A673 (cell line): ENCODE measurements around a stretch of chr1.

- PRO-cap: unidirectional peak, plus-strand start at chr1:218421828
Observed at GRCh38 chr1:218421733-218422079, 76.6 kb downstream of the TGFB2 start.

DNA sequence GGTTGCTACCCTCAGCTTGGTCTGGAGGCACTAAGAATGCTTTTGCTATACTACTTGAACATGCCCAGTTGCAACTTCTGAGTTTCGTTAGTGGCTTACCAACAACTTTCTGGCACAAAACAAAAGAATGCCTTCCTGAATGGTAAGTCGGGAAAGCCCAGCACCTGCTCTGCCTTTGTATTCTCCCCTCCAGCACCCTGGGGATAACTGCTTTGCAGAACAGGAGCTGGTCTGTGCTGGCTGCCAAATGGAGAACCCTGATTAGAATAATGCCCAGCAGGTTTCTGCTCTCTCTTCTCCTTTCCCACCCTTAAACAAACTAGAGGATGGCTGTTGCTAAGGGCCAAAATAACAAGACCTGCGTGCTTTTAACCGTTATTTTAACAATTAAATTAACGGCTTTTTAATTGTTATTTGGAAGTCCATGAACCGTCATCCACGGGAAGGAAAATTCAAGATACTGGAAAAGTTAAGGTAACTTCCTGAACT is 149.4 kb downstream of the TGFB2 start:
- PRO-cap: no peak

GRCh38 chr1:218585266-218585994 is 240.3 kb downstream of the TGFB2 start:
- PRO-cap: no peak

DNA sequence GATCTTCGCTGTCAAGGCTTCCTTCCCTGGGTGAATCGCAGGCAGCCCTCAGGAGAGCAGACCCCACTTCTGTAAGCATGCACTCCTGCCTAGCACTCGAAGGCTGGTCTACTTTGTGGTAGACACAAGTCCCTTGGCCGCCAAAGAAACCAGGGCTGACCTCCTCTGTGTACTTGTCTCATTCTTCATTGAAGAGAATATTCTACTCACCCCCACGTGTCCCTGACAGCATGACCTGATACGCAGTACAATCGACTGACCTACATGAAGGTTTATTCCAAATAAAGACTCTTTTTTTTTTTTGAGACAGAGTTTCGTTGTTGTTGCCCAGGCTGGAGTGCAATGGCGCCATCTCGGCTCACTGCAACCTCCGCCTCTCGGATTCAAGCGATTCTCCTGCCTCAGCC is 881 bp upstream of the SLC30A10 start:
- PRO-cap: no peak

- PRO-cap: no peak
Observed at GRCh38 chr1:220137037-220137336, 43.1 kb downstream of the IARS2 start.

DNA sequence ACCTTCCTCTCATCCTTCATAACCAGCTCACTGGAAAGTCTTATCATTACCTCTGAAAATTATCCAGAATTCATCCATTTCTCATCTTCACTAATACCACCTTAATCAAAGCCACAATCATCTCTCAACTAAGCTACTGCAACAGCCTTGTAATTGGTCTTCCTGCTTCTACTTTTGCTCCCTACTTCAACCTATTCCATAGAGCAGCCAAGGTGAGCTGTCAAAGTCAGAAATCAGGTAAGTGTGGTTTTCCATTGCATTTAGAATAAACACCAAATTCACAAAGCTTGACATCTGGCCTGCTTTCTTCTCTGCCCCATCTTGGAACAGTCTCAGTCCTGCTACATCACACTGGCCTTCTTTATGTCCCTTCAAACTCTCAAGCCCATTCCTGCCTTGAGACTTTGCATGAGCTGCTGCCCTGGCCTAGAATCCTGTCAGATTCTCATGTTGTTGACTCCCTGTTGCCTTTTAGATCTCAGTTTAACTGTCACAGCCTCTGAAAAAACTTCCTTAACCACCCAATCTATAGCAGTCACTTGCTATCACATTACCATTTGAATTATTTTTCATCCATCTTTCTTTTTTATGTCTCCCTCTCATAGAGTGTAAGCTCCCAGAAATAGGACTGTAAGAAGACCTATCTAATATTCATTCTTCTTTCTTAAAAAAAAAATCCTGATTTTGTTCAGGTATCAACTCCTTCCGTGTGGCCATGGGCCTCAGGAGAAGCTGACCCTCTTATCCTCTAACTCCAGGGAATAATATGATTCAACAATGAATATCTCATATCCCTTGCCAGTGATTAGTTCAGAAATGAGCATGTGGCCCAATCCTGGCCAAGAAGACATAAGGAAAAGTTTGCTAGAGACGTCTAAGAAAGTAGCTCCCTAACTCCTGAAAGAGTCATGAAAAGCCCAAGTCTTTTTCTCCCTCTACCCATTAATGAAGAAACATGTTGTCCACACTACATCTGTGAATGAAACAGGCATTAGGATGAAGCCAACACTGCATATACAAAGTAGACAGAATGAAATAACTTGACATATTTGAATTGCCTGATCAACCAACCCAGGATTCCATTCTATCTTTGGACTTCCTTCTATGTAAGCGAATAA is 41.0 kb downstream of the RAB3GAP2 start:
- PRO-cap: no peak

DNA sequence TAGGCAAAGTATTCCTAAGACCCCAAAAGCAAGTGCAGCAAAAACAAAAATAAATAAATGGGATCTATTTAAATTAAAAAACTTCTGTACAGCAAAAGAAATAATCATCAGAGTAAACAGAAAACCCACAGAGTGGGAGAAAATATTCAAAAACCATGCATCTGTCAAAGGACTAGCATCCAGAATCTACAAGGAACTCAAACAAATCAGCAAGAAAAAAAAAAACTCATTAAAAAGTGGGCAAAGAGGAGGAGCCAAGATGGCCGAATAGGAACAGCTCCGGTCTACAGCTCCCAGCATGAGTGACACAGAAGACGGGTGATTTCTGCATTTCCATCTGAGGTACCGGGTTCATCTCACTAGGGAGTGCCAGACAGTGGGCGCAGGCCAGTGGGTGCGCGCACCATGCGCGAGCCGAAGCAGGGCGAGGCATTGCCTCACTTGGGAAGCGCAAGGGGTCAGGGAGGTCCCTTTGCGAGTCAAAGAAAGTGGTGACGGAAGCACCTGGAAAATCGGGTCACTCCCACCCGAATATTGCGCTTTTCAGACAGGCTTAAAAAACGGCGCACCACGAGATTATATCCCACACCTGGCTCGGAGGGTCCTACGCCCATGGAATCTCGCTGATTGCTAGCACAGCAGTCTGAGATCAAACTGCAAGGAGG is 27.2 kb downstream of the RAB3GAP2 start:
- PRO-cap: no peak

GRCh38 chr1:220370204-220370845 is 98.1 kb upstream of the RAB3GAP2 start:
- PRO-cap: bidirectional peak, plus-strand start at chr1:220370367, minus-strand start at chr1:220370043; unidirectional peak, plus-strand start at chr1:220370551

GRCh38 chr1:220697038-220697899 is 7.1 kb downstream of the C1orf115 start:
- PRO-cap: no peak

GRCh38 chr1:220734401-220735029 is 13.6 kb upstream of the MTARC2 start:
- PRO-cap: no peak

GRCh38 chr1:220748399-220748973 is 364 bp downstream of the MTARC2 start:
- PRO-cap: no peak

DNA sequence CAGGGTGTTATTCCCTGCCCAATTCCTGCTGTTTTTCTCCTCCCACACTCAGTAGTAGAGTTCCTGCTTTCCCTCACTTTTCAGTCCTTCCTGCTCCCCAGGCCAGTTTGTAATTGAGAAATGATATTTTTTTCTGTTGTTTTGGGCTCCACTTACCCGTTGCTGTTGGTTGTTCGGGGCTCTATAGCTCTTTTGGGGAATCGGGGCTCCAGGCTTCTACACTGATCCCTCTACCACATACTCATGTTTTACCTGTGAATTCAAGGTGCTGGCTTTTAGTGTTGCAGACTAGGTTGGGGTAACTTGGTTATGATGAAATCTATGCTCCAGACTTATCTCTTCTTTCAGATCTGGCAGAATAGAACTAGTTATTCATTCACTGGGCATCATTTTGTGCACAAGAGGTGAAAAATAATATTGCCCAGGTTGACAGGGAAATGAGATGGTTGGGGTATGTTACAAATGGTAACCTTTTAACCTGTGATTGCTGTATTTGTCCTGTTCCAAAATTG is 3.5 kb downstream of the MTARC2 start:
- PRO-cap: no peak

DNA sequence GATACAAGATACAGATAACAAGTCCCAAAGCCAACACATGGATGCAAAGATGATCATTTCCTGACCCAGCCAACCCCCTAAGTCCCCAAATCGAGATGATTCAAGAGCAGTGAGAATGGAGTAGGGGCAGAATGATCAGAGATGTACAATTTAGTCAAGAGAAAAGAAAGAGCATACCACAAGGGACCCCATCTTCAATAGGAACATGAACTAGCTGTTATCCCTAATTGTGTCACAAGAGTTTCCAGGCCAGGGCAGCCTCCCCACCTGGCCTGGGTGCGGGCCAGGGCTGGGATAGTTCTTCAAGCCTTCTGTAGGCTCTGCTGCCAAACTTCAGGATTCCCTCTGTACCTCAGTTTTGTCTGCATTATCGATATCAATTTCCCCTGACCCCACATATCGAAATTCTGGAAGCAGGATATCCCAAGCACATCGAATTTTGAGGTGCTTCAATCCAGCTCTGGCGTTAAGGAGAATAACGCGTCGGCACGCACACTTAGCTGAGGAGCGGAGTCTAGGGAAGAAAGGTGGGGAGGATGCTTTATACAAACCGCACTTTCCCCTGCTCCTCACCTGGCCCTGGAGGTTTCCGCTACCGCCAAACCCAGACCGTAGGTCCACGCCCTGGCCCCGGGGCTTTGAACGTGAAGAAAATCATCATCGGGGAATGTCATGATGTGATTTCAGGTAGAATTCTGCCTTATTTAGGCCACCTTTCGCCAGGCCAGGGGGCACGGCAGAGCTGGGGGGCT is 7.3 kb downstream of the HLX start:
- PRO-cap: no peak

- PRO-cap: no peak
Observed at GRCh38 chr1:220914830-220915392, 35.7 kb downstream of the HLX start.

DNA sequence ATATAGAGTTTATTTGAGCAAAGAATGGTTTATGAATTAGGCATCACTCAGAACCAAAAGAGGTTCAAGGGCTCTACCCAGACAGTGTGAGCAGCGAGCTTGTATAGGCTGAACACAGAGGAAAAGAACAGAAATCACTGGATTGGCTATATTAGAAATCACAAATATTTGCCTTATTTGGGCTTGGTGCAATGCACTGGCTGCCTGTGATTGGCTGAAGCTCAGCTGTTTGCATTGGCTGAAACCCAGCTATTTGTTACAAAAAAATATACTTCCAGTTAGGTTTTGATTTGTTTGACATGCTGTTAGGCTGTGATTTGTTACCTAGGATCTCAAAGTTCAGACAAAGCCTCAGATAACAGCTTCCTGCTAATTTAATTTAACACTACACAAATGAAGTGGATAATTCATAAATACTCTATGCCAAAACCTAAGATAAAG is 179.3 kb downstream of the DUSP10 start:
- PRO-cap: no peak

GRCh38 chr1:221687879-221688413 is 53.9 kb downstream of the DUSP10 start:
- PRO-cap: no peak

GRCh38 chr1:221710933-221711705 is 30.8 kb downstream of the DUSP10 start:
- PRO-cap: no peak

DNA sequence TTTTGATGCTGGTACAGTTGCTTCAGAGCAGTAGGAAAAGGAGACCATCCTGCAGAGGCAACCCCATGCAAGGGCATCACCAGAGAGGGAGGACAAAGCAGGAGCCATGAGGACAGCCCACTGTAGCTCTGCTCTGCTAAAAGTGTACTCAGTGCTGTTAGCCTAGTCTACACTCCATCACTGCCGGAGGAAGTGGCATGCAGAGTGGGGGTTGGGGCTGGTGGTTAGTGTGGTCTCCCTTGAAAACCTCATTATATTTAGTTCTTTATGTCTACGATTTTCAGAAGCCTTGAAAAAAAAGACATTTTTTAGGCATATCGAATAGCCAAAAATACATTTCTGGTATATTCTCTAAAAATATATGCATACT is 28.8 kb downstream of the DUSP10 start:
- PRO-cap: no peak

GRCh38 chr1:221715603-221715901 is 26.3 kb downstream of the DUSP10 start:
- PRO-cap: no peak

DNA sequence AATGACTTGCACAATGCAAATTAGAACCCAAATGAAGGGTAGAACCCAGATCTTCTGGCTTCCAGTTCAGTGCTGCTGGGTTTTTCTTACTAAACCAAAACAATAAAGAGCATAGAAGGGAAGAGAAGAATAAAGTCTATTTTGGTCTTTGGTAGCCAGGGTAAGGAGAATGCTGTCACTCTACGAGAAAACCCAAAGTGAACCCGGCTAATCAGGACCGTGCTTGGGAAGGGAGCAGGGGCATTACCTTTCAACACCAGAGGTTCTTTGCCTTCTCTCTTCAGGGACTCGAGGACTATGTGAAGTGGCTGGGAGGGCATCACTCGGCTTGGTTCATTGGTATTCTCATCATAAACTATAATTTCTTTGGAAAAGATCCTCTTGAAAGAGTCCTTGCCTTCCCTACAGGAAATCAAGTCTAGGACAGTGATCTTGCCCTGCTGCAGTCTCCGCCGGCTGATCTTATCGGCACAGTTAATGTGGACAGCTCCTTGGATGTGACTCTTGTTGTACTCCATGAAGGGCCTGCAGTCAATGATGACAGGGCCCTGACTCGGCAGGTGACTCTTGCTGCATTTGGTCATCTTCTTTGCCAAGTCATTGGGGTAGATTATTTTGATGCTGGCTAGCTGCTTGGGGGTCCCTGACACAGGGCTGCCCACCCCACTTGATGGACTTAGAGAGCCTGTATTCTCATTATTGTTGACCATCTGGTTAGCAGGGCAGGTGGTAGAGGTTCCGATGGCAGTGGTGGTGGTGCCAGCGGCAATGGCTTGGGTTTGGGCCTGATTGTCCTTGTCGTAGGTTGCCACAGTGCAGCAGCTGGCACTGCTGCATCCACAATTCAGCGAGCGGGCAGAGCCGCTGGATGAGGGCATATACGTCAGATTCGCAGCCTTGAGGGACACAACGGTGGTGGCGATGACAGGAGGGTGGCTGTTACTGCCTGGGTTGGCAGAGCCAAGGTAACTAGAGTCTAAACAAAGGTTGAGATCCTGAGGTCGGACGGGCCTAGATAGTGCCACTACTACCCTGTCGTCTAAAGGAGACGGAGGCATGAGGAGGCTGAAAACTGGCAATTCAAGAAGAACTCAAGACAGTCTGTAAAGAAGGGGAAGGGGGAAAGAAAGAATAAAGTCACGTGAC is 2.8 kb downstream of the DUSP10 start:
- PRO-cap: no peak